Measurements from ENCODE around the genes TGOLN2 and ELMOD3.

GRCh38 chr2:84972460-84972785 is 1.5 kb downstream of the KCMF1 start:
- RRBS, result no CpG with 5 or more reads among the region's 6 CpGs

DNA sequence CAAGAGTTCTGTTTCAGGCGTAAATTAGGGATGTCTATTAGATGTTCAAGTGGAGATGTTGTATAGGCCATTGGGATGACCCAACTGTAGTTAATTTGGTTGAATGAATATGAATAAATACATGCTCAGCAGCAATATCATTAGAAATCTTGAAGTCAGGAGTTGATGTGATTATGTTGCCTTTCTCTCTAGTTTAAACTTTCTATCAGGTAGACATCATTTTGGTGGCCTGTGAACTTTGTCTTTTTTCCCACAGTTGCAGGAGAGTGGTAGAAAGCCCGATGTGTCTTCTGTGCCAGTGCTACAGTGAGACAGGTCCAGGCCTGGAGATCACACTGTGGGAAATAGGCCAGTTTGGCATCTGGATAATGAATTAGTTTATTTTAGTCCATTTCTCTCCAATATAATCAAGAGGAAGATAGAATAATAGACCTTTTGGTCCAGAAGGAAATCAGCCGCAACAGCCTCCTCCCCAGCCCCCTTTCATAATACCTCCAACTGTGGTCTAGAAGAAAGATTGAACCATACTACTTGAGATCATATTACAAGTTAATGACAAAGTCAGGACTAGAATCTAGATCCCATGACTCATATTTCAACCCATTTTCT is 20.4 kb downstream of the KCMF1 start:
- RRBS, result no CpG with 5 or more reads among the region's 3 CpGs

DNA sequence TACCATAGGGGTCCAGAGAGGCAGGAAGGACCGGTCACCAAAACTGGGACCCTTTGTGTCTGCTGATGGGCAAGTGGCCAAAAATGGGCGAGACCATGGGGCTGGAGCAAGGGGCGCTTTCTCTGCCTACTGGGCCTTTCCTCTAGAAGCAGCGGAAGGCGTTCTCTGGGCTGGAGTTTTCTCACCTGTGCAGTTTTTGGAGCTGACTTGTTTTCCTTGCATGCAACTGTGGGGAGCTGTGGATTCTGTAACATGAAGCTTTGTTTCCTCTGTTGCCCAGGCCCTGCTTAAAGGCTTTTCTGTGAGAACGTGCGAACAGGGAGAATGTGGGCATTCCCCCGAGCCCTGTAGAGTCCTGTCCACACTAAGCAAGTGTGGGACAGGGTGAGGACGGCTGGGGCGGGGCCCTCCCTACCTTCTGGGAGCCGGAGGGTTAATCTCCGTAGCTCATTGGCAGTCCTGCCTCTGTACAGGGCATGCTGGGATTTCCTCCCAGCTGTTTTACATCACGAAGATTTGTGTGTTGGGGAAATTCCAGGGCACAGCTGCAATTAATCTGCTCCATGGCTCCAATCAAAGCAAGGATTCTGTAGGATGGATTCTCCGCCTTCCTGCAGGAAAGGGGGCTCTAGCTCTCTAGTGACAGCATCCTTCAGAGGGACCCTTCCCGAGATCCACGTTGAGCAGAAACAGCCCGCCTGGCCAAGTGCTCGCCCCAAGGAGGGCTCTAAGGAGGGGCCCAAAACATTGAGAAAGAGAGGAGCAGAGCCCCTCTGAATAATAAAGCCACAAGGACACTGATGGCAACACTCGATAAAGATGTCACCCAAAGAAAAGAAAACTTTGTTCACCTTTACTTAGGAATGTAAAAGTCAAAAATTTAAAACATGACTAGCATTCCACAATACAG is 50.0 kb downstream of the TGOLN2 start:
- RRBS, result no CpG with 5 or more reads among the region's 19 CpGs

DNA sequence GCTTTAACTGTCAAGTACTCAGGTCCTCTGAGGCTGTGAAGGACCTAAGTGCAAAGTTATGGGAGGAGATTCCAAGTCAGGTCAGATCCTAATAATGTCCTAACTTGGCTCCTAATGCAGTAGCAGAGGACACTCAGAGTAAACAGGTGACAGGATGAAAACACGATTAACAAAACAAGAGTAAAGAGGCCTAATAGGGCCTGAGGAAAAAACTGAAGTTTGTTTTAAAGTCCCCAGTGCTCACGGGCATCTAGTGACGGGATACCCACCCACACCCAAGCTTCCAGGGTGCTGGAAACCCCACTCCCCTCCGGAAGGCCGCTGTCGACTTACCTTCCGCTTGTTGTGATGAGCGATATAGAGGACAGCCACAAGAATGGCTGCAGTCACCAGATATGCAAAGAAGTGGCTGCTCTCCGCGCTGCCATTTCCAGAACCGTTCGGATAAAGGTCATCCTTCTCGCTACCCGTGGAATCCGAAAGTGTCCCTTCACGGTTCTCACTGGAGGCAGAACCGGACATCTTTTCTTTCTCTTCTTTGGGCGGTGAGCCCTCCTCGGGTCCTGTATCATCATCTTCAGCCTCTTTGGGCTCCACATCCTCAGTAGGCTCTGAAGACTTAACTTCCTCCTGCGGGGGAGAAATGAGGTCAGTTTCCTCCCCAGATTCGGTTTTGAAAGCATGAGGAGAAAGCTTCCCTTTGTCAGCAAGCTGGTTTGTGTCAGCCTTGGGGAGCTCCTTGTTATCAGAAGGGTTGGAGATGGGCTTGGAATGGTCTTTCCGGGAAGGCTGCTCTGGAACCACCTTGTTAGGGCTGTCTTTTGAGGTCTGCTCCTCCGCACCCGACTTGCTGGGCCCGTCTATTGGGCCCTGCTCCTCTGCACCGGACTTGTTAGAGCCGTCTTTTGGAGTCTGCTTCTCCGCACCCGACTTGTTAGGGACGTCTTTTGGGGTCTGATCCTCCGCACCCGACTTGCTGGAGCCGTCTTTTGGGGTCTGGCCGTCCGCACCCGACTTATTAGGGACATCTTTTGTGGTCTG is 1.3 kb downstream of the TGOLN2 start:
- RRBS, result 2% methylated on average over 3 of the region's 36 CpGs

DNA sequence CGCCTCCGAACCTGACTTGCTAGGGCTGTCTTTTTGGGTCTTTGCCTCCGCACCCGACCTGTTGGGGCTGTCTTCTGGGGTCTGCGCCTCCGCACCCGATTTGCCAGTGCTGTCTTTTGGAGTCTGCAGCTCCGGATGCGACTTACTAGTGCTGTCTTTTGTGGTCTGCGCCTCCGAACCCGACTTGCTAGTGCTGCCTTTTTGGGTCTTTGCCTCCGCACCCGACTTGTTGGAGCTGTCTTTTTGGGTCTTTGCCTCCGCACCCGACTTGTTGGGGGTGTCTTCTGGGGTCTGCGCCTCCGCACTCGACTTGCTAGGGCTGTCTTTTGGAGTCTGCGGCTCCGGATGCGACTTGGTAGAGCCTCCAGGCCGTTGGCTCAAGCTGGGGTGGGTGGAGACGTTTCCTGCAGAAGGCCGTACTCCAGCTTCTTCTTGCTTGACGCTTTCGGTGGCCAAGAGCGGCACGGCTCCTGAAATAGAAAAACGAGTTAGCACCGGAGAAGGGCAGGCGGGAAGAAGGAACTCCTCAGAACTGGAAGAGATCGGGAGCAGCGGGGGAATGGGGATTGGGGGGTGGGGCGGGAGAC is 480 bp downstream of the TGOLN2 start:
- RRBS, result no CpG with 5 or more reads among the region's 35 CpGs

DNA sequence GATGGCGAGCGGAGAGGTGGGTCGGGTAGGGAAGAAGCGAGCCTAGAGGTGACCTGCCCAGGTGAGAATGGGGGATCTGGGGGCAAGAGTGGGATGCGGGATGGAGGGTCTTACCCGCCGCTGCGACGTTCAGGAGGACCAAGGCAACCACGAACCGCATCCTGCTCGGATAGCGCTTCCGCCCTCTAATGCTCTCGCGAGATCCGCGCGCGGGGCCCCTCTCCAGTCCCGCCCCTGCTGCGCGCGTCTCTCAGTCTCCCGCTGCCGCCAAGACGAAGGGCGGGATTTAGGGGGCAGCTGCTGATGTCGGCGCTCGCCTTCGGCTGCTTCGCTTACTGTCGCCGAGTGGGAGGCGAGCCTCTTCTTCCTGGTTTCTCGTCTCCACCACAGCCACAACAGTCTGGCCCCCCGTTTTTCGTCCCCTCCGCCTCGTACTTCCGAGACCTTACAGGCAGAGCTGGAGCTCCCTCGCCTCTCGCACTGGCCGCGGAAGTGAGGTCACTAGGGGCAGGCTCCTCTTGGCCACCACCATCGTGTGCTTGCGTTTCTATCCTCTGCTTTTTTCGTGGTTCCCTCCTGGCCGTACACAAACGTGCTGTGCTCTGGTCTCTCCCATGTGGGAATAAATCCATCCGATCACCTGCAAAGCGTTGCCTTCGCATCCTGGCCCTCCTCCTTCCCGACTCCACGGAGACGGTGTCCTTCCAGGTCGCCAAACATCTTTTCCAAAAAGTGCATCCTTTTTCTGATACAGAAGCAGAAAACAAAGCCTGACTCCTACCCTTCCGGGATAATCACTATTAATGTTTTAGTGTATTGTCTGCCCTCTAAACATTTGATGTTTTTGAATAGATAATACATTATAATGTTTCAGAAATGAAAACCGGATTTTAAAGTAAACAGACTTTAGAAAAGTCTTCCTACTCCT is at the start of gene TGOLN2:
Gene TGOLN2, minus strand, starts transcription at position 187 of the 928 bp plus-strand sequence.
- RRBS, result 6% methylated on average over 2 of the region's 60 CpGs

DNA sequence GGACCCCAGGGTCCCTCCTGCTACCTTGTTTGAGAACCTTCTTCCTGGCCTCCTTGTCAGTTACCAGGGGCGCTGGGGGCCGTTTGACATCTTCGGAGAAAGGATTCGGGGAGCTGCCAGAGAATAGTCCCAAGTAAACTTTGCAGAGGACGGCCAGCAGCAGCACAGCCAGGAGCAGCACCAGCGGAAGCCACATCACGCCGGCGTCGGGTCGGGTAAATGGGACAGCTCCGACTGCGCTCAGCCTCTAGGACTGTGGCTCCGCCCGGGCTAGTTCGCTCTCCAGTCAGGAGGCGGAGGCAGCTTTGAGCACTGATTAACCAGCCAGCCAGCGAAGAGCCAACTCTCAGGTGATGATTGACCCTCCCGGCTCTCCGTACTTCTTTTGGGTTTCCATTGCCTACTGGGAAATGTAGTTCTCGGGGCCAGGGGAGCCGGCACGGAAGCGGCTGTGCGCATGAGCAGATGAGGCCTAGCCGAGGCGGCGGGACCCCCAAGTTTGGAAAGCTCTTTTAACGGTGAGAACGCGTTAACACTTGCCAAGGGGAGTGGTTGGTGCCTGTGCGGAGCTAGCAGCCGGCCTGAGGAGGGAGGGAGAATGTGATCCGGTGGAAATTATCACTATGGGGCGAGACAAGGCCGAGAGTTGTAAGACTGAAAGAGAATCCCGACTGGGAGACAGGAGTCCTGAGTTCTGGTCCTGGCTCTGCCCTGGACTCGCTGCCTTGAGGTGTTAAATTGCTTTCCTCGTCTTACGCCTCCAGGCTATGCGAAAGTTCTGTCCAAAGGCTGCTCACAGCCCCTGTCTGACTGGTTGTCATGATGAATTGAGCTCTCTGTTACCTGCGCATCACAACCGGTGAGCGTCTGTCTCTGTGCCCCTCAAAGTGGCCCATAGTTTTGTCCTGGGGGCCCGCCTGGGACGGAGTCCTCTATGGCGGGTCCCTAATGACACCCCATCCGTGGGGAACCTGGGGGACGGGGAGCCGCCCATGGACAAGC is at the start of gene ELMOD3:
Gene ELMOD3, plus strand, starts transcription at position 458 of the 1,002 bp plus-strand sequence.
- RRBS, result 2% methylated on average over 14 of the region's 50 CpGs

DNA sequence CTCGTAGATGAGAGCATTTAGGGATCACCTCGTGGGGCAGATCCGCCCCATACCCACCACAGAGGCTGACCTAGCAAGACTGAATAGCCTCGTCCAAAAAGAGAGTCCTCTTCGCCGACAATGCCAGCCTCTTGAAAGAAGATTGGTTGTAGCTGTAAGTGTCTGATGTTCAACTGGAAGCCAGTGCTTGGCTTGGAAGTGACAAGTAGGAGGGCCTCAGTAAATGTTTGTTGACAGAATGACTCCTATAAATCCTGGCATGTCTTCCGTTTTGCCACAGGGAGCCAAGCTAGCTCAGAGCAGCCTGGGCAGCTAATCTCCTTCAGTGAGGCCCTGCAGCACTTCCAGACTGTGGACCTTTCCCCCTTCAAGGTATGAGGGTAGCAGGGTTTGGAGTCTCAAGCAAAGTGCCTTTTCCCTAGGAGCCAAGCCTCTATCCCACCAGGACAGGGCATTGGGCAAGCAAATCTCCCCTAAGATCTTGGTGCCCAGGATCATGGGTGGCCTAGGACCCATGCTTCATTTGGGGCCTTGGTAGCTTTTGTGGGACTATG is 15.0 kb downstream of the ELMOD3 start:
- RRBS, result no CpG with 5 or more reads among the region's 7 CpGs

- RRBS, result no CpG with 5 or more reads among the region's 5 CpGs
Observed at GRCh38 chr2:85414735-85415196, 3.7 kb upstream of the SH2D6 start.

DNA sequence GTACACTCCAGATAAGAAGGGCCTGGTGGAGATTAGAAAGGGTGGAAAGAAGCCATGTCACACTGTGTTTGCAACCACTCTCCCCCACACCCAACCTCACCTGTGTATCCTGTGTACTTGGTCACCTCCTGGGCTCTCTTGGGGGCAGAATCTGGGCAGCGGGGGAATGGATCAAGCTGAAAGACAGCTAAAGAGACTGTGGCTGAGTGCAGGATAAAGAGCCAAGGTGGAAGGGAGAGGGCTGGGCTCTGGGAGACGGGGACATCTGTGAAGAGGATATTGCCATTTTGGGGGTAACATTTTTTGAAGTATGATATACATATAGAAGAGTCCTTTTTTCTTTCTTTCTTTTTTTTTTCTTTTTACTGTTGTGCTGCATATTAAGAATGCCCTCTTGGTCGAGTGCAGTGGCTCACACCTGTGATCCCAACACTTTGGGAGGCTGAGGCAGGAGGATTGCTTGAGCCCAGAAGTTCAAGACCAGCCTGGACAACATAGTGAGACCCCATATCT is 3.4 kb downstream of the SH2D6 start:
- RRBS, result no CpG with 5 or more reads among the region's 3 CpGs

DNA sequence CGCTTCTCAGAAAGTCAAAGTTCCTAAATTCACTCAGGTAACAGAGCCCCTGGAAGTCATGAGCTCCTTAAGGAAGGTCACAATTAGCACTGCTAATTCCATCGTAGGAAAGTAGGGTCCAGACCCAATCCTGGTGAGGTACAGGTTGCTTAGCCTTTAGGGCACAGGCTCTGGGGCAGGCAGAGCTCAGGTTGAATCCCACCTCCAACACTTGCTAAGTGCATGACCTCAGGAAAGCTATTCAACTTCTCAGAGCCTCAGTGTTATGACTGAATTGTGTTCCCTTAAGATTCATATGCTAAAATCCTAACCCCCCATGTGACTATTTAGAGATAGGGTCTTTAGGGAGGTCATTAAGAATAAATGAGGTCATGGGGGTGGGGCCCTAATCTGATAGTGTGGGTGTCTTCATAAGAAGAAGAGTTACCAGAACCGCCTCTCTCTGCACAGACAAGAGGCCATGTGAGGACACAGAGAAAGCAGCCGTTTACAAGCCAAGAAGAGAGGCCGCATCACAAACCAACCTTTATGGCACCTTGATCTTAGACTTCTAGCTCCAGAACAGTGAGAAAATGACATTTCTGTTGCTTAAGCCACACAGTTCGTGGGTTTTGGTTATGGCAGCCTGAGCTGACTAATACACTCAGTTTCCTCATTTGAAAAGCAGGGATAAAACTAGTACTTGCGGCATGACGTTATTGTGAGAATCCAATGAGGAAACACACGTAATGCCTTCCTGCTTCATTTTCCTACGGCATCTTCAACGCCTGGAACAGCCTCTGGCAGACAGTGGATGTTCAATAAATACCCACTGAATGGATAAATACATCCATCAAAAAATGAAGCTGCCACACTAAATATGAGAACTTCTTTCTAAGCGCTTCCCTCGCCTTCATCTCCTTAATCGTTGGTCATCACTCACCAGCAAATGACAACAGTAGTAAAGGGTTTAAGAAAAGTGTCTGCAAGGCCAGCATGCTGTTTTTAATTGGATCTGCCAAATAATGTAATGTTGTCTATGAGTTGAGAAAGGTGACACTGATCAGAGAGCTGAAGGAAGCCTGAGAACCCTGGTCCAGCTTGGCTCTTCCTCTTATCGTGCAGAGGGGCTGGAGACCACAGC is 10.0 kb downstream of the SH2D6 start:
- RRBS, result no CpG with 5 or more reads among the region's 15 CpGs

DNA sequence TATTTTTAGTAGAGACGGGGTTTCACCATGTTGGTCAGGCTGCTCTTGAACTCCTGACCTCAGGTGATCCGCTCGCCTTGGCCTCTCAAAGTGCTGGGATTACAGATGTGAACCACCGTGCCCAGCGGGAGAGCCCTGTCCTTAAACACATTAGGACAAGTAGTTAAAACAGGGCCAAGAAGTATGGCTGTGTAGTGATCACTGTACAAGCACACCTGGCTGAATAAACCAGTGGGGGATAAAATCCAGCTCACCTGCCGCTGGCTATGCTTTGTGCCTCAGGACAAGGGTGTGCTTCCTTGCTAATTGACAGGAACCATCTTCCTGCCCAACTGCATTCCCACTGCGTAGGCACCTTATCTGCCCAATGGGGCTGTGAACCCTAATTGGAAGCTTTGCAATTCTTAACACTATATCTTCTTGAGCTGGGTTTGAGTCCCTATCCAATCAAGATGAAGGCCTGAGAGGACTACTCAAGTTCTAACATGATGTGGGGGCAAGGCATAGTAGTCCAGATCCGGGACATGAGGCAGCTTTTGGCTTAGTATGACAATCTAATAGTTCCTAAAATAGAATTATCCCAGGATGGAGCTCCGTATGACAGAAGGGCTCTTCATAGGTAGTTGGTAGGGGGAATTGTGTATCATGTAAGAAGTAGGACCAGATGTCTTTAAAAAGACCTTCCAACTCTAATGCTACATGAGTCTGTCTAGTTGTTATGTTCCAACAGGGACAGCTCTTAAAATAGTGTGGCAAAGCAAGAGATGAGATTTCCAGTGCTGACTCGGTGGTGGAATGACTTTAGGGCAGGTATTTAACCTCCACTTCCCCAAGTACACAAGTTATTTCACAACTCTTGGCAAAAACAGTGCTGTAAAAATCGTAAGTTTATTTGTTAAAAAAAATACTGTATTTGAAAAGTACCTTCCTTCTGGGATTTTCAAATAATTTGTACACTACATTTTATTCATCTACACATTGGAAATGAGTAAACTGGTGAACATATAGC is 2.2 kb upstream of the TMEM150A start:
- RRBS, result no CpG with 5 or more reads among the region's 11 CpGs

GRCh38 chr2:85648138-85648638 is 19.8 kb downstream of the SFTPB start:
- RRBS, result no CpG with 5 or more reads among the region's 9 CpGs

DNA sequence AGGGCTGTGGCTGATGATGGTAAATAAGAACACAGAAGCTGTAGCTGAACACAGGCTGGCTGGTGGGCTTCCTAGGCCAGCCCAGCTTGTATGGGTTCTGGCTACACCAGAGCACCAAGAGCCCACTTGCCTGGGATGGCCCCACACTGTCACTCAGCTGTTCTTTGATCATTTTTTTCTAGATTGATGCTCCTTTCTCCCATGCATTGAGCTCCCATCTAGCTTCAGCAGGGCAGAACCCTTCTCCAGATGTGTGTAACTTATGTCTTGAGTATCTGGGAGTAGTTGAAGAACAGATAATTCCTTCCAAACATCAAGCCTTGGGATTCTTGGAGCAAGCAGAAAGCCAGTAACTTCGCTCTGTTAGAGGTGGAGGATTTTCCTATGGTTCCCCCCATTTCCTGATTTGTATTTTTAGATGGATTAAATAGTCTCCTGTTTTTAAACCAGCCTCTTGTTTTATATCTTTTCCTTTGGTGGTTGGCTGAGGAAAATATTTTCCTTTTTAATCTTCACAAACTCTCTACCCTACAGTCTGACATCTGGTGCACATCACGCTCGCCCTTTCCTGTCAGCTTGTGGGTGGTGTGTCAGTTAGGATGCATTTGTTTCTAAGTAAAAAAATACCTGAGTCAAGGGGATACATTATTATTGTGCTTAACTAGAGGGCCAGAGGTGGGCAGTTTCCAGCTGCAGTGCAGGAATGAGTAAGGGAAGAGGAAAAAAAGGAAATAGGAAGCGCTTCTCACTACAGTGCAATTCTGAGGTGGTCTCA is 19.0 kb downstream of the SFTPB start:
- RRBS, result no CpG with 5 or more reads among the region's 4 CpGs

DNA sequence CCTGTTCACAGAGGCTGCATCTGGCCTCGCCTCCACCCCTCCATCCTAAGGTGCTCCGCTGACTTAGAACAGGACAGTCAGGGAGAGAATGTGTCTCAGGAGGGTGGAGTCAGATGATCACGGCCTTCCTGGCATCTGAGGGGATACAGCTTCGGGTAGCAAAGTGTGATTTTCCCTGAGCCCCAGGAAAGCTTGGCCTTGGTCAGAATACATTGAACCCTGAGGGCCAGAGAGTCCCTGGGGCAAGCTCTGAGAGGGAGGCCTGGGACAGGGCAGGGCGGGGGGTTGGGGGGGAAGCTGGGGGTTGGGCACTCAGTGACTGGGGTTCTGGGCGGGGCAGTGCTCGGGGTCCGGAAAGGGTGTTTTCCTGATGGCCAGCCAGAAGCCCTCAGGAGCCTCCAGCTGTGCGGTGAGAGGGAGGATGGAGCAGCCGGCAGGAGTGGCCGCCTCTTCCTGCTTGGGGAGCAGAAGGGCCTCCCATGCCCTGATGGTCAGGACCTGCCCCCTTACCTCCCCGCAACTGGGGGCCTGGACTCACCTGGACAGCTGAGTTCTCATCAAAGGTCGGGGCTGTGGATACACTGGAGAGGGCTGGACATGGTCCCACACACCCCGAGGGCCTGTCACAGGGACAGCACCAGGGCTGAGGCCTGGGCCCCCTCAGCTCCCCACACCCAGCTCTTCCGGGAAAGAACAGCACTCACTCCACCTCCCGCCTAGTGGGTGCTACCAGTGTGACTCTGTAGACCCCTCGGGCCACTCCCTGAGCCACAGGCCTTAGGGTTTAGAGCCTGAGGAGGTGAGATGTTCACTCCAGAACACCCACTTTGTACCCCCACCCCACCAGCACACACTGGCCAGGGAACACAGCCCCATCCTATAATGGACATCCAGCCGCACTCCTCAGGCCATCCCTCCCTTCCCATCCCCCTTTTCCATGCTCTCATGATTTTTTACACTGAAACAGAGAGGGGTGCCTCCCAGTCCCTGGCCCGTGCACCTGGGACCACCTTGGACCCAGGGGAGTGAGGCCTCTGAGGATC is 6.8 kb downstream of the SFTPB start:
- RRBS, result 58% methylated on average over 3 of the region's 19 CpGs

- RRBS, result no CpG with 5 or more reads among the region's 26 CpGs
Observed at GRCh38 chr2:85678378-85679646, 10.8 kb upstream of the SFTPB start.

GRCh38 chr2:85704928-85705512 is 10.9 kb downstream of the GNLY start:
- RRBS, result no CpG with 5 or more reads among the region's 8 CpGs

GRCh38 chr2:85706411-85707062 is 12.4 kb downstream of the GNLY start:
- RRBS, result no CpG with 5 or more reads among the region's 9 CpGs

DNA sequence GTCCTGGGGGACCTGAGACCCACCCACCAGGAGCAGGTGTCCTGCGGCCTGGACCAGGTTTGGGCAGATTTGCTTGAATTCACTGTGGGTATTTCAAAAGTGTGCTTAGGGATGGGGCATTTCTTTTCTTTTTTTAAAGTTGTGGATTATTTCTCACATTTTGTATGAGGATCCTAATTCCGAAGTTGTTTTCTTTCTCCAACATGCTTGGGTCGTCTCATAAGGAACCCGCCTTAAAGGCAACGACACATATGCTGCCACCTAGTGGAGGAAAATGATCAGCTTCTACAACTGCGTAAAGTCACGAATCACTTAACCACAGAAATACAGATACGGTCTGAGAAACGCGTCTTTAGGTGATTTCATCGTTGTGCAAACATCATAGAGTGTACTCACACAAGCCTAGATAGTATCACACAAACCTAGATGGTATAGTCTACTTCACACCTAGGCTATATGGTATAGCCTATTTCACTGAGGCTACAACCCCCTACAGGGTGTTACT is 13.0 kb downstream of the GNLY start:
- RRBS, result no CpG with 5 or more reads among the region's 11 CpGs

DNA sequence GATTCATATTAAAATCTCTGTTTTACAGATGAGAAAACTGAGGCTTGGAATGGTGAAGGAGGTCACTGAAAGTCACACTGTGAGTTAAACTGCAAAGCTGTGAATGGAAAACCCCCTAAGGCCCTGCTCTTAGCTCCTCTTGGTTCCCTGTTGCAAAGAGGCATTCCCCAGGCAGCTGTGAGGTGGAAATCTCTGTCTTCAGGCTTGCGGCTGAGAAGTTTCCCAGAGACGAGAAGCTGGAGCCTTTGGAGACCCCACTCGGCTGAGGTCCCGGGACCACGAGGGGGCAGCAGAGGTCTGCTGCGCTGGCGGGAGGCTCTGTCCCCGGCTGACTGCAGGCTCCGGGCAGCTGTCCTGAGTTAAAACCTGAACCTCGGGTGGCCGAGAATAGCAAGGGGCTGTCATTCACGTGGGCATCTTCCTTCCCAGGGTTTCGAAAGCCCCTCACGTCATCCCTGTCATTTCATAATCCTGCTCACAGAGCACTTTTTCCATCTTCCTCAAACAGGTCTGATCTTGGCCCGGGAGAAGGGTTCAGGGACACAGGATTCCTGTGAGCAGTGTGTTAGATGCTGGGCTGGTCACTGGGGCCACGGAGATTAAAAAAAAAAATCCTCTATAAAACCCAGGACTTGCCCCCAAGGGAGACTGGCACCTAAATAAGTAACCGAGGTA is 24.8 kb upstream of the ATOH8 start:
- RRBS, result 1% methylated on average over 5 of the region's 17 CpGs

Measured in hTERT-HM (cell line).